ENCODE measurements around a stretch of chr21.

DNA sequence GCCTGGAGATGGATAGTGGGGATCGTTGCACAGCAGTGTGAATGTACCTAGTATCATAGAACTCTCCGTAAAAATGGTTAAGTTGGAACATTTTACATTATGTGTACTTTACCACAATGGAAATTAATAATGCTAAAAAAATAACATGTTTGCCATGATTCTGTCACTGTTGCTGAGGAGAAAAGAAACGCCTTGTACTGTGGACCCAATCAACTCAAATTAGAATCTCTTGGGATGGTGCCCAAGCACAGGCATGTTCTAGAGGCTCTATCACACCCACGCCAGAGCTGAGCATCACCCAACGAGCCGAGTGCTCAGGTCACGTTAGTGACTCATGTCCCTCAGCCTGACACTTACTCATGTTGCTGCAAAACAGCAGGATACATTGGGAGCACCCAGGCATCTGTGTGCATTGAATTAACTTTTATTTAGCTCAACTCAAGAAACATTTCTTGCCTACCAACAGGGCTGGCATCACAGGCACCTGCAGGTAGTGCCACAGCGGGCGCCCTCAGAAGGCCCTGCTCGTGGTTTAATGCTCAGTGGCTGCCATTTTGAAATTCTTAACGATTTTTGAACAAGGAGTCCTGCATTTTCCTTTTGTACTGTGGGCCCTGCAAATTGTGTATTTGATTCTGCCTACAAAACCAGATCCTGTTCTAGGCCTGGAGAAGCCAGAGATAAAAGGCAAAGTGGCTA is 149.8 kb downstream of the ETS2 start:
- PRO-cap, 3 experiments, result no peak in any of the 3 experiments
- RAMPAGE, long total RNA, result no peak

GRCh38 chr21:38997141-38997773 is 186.0 kb downstream of the PSMG1 start:
- PRO-cap, 3 experiments, result no peak in any of the 3 experiments
- RAMPAGE, long total RNA, result no peak

- PRO-cap, 3 experiments, result no peak in any of the 3 experiments
- RAMPAGE, long total RNA, result no peak
Observed at GRCh38 chr21:39022745-39024070, 160.0 kb downstream of the PSMG1 start.

GRCh38 chr21:39033717-39034611 is 149.3 kb downstream of the PSMG1 start:
- PRO-cap, 3 experiments, result no peak in any of the 3 experiments
- RAMPAGE, long total RNA, result no peak

GRCh38 chr21:39086870-39087680 is 96.2 kb downstream of the PSMG1 start:
- PRO-cap, 3 experiments, result no peak in any of the 3 experiments
- RAMPAGE, long total RNA, result no peak

DNA sequence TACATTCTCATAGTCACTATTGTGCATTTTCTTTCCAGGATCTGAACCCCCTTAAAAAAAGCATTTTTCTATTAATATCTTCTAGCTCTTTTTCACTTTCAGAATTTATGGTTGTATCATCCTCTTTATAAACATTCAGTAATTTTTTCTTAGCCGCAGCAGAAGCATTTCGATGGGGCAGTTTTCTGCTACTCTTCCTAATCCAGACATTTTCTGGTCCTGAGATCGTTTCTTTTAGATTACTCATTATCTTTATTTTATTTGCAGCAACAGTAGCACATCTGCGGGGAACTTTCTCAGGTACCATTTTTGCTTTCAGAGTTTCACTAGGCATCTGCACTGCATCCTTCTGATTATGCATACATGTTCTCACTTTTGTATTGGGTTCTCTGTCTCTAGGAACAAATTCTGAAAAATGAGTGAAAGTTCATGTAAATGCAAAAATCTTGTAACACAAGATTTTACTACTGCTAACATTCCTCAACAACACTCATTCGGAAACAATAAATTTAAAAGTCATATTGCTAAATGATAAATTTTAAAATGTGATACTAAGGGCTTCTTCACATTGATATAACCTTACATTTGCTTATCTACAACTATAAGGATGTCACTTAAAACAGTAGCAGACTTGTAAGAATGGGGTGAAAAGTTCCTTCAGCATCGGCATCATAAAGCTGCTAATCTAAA is 3.9 kb upstream of the PSMG1 start:
- PRO-cap, 3 experiments, result no peak in any of the 3 experiments
- RAMPAGE, long total RNA, result no peak

- PRO-cap, 3 experiments, result peak in 2 of 3 experiments; most common plus-strand start chr21:39313017 (in 2); most common minus-strand start chr21:39313079 (in 1)
- RAMPAGE, long total RNA, result no peak
Observed at GRCh38 chr21:39312936-39313151, 588 bp downstream of the BRWD1 start.

- PRO-cap, 3 experiments, result peak in 1 of 3 experiments; most common plus-strand start chr21:39386434 (in 1); most common minus-strand start chr21:39386405 (in 1)
- RAMPAGE, long total RNA, result no peak
Observed at GRCh38 chr21:39386271-39386717, 6.2 kb downstream of the GET1 start.

DNA sequence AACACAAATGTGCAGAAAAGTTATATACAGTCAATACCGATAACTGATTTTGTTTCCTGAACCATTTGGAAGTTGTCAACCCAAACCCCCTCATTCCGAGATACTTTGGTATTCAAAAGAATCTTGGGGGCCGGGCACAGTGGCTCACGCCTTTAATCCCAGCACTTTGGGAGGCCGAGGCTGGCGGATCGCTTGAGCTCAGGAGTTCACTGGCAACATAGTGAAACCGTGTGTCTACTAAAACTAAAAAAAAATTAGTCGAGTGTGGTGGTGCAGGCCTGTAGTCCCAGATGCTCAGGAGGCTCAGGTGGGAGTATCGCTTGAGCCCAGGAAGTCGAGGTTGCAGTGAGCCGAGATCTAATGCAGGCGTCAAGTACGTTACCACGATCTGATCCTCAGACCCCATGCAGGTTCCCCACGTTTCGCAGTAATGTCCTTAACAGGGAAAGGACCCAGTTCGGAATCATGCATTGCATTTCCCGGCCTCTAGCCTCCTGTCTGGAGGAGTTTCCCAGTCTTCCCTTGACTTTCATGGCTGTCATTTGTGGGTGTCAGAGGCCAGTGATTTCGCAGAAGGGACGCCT is 7.9 kb downstream of the GET1 start:
- PRO-cap, 3 experiments, result no peak in any of the 3 experiments
- RAMPAGE, long total RNA, result no peak

DNA sequence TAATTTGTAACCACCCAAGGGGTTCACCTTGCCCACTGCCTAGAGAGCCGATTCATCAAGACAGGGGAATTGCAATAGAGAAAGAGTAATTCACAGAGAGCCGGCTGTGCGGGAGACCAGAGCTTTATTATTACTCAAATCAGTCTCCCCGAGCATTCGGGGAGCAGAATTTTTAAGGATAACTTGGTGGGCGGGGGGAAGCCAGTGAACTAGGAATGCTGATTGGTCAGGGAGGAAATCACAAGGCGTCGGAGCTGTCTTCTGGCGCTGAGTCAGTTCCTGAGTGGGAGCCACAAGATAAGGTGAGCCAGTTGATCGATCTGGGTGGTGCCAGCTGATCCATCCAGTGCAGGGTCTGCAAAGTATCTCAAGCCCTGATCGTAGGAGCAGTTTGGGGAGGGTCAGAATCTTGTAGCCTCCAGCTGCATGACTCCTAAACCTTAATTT is 76.7 kb upstream of the B3GALT5 start:
- PRO-cap, 3 experiments, result no peak in any of the 3 experiments
- RAMPAGE, long total RNA, result no peak

DNA sequence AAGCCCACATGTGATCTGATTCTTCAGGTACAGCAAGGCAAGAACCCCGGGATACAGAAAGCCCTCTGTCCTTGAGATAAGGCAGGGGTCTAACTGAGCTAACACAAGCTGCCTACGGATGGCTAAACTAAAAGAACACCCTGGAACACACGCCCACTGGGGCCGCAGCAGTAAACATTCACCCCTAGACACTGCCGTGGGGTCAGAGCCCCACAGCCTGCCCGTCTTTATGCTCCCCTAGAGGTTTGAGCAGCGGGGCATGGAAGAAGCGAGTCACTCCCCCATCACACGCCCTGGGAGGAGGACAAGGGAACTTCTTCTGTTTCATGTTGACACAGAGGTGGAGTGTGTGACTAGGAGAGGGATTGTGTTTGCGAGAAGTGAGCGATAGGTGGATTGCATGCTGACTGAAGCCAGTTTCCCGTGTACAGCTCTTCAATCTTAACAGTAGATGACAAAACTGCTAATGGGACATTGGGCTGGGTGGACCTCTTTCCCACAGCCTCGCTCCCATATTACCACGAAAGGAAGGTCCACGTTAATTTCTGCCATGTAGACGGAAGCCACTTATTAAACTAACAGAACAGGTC is 25.9 kb downstream of the B3GALT5 start:
- PRO-cap, 3 experiments, result no peak in any of the 3 experiments
- RAMPAGE, long total RNA, result no peak

DNA sequence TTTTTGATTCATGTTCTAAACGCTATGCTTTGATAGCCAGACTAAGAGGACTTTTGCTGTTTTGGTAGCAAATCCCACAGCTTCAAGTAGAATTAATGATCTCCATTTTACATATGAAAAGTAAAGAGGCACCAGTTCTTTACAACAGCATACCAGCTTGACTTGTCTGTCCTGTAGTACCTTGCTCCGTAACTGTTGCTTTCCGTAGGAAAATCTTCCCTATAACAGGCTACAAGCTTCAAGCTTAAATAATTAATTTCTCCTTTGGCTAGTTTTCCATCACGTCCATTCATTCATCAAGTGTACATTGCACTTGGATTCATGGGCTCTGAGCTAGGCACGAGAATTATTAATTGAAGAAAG is 29.1 kb downstream of the B3GALT5 start:
- PRO-cap, 3 experiments, result no peak in any of the 3 experiments
- RAMPAGE, long total RNA, result no peak

DNA sequence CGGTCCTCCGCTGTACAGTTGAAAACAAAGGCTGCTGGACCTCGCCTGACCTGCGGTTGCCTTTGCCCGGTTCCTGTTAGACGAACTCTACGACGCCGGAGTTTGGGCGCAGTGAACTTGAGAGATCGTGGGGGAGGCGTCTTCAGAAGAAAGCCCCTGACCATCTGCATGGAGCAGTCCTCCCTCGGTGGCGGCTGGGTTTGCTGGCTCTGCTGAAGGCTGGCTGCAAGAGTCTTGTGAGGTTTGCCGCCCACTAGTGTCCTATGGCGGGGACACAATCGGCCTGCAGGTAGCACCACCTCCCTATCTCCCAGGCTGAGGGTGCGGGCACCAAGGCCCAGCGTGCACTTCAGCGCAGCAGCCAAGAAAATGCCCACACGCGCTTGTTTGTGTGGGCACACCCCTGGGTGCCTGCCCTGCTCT is 5.1 kb downstream of the DSCAM start:
- PRO-cap, 3 experiments, result peak in 3 of 3 experiments; most common minus-strand start position 202 of the sequence (in 3)
- RAMPAGE, long total RNA, result no peak

DNA sequence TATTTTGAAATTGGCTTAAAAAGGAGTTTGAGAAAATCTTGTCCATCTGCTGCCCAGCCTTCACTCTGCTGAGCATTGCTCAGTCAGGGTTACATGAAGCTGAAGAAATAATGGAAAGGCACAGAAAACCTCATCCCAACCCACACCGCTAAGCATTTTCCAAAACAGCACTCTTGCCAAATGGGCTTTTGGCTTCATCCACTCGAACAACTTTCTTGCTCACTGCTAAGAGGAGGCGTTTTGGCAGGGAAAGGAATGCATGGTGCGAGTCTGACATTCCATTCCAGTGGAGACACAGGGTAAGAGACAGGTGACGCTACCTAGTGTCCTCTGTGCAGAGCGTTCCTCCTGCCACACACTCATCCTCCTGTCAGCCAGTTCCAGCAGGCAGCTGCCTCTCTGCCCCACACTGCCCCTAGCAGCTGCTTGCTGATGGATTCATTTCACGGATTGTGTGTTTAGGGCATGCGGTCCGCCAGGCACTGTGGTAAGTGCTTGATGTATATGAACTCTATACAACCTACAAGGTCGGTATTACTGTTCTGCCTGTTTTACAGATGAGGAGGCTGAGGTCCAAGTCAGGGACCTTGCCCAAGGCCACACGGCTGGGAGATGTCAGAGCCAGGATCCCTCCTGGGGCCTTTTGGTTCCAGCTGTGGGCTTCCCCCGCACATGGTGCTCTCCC is 25.8 kb upstream of the BACE2 start:
- PRO-cap, 3 experiments, result no peak in any of the 3 experiments
- RAMPAGE, long total RNA, result no peak

DNA sequence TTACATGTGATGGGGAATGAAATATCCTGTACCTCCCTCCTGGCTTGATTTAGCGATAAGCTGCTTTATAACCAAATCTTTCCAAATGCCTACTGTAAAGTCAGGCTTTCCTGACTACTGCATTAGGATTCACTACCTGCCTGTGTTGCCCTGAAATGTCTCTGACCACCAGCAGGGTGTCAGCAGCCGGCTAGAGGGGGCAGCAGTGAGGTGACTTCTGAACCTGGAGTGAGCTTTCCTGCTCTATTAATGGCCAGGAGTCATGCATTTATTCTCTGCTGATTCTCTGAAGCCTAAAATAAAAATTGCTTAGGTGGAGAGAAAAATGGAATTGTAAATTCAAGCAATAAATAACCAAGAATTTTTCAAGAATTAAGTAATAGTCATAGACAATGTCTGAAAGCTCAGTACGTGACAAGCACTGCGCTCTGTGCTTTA is 2.5 kb downstream of the BACE2 start:
- PRO-cap, 3 experiments, result no peak in any of the 3 experiments
- RAMPAGE, long total RNA, result no peak

DNA sequence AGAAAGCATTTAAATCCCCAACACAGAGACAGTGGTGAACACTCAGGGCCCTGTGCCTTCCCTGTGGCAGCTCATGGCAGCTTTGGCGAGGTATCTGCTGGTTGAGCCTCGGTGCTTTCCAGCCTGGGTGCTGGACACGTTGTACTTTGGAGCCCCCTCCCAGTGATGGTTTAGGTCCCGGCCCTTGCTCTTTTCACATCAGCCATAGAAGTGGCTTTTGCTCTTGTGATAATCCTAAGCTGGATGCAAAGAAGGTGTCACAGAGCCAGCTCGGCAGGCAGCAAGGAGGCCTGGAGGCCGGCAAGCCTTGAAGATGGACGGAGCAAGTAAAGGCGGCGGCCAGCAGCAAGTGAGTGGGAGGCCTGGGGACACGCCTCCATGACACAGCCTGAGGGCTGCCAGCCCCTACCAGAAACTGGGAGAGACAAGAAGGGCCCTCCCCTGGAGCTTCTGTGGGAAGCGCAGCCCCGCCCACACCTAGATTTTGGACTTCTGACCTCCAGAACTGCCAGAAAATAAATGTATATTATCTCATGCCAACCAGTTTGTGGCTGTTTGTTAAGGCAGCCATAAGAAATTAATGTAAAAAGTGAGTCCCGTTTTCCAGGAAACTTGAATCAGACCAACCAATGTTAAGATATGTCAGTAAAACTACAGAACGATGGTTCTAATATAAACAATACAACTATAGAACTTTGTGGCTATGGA is 49.7 kb downstream of the BACE2 start:
- PRO-cap, 3 experiments, result no peak in any of the 3 experiments
- RAMPAGE, long total RNA, result no peak

DNA sequence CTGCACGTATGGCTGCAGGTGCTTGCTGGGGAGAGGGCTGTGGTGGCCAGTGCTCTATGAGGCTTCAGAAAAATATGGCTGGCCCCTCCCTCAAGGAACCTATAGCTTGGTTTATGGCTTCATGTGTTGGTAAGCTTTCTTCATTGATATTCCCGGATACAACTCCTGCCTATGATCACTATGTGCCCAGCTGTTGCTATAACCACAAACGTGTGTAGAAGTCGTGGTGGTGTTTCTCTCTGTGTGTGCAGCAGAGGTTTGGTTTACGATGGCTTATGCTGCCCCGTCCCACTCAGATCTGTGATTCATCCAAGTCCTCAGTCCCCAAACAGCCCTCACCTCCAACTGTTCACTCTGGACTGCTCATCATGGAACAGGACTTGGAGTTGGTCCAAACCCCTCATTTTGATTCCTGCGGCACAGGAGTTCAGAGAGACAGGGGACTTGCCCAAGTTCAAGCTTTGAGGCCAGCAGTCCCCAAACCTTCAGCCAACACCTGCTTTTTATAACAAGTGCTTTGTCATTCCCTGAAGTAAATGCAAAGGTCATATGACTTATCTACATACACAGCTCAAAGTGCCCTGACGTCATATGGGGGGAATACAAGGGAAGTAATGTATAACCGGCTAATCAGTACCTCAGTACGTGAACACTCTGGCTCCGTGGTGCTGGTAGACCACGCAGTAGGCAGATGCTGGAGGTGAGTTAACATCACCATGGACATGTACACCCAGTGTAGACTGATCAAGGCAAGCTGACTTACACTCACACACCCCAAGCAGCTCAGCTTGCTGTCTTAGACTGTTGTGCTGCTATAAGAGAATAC is 59.8 kb downstream of the BACE2 start:
- PRO-cap, 3 experiments, result no peak in any of the 3 experiments
- RAMPAGE, long total RNA, result no peak

- PRO-cap, 3 experiments, result no peak in any of the 3 experiments
- RAMPAGE, long total RNA, result no peak
Observed at GRCh38 chr21:41364523-41364978, 2.7 kb downstream of the MX2 start.

- PRO-cap, 3 experiments, result no peak in any of the 3 experiments
- RAMPAGE, long total RNA, result no peak
Observed at GRCh38 chr21:41369951-41370199, 8.0 kb downstream of the MX2 start.

DNA sequence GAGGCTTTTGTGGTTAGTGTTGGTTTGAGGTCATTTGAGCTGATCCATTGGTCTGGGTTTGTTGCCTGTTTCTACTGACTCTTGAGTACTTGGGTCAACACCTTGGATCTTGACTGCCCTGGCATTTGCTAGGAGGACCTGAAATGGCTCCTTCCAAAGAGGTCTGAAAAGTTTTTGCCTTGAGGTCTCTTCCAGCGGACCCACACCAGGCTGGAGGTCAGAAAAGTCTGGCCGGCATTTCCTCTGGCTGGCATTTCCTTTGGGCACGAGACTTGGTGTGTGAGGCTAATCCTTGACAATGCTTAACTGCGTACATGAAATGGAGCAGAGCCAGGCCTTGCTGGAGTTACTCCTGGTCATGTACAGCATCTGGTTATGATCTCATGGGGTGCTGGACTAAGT is 9.4 kb downstream of the MX2 start:
- PRO-cap, 3 experiments, result no peak in any of the 3 experiments
- RAMPAGE, long total RNA, result no peak